Type B pancreatic cell (in vitro differentiated cells): ENCODE measurements around a stretch of chr7.

GRCh38 chr7:49774496-49774971 lies 1.1 kb downstream of the VWC2 start:
- PRO-cap: no peak

DNA sequence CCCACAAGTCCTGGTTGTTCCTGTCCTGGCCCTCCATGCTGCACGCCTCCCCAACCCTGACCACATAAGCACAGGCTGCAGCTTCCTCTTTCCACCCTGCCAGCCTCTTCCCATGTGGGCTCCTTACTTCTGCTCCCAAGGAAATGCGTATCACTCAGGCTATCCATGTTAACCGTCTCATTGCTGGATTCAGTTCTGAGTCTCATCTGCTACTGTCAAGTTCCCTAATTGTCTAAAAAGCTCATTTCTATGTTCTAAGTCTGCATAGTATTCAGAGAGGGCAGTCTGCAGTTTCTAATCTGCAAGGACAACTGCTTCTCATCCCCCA lies 87.1 kb downstream of the SPATA48 start:
- PRO-cap: no peak

GRCh38 chr7:50305373-50306118 lies 1.0 kb downstream of the IKZF1 start:
- PRO-cap: no peak

GRCh38 chr7:50312621-50313347 lies 8.3 kb downstream of the IKZF1 start:
- PRO-cap: no peak

- PRO-cap: no peak
Observed at GRCh38 chr7:50356706-50357431, 52.4 kb downstream of the IKZF1 start.

- PRO-cap: no peak
Observed at GRCh38 chr7:50366908-50367609, 62.5 kb downstream of the IKZF1 start.

- PRO-cap: no peak
Observed at GRCh38 chr7:50456415-50456791, 6.3 kb upstream of the FIGNL1 start.

- PRO-cap: no peak
Observed at GRCh38 chr7:50654748-50655277, 89.6 kb upstream of the DDC start.

- PRO-cap: no peak
Observed at GRCh38 chr7:50733419-50733994, 49.2 kb downstream of the GRB10 start.

DNA sequence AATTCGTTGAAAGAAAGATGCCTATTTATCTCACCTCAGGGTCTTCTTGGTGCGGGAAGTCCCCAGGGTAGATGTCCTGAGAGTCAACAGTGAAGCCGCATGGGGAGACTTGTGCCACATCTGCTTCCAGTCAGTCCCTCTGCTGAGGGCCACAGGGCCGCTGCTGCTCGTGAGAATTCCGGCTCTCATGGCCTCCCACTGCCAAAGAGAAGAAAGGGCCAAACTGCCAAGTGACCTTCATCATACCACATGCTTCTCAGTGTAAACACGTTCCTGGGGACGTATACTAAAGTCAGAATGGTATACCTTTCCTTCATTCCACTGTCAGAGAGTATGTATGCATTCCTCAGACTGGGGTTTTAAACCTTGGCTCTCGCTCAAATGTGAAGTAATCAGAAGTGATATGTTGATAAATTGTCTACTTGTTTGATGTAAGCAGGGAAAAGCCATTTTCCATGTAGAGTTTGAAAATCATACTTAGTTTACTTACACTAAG lies 52.8 kb upstream of the SEC61G start:
- PRO-cap: no peak

GRCh38 chr7:54967203-54967655 lies 51.6 kb upstream of the EGFR start:
- PRO-cap: no peak

- PRO-cap: no peak
Observed at GRCh38 chr7:55022340-55023077, 3.7 kb downstream of the EGFR start.

- PRO-cap: no peak
Observed at GRCh38 chr7:55026141-55026487, 7.3 kb downstream of the EGFR start.

- PRO-cap: no peak
Observed at GRCh38 chr7:55046175-55047284, 27.7 kb downstream of the EGFR start.

- PRO-cap: no peak
Observed at GRCh38 chr7:55064916-55065448, 46.2 kb downstream of the EGFR start.

DNA sequence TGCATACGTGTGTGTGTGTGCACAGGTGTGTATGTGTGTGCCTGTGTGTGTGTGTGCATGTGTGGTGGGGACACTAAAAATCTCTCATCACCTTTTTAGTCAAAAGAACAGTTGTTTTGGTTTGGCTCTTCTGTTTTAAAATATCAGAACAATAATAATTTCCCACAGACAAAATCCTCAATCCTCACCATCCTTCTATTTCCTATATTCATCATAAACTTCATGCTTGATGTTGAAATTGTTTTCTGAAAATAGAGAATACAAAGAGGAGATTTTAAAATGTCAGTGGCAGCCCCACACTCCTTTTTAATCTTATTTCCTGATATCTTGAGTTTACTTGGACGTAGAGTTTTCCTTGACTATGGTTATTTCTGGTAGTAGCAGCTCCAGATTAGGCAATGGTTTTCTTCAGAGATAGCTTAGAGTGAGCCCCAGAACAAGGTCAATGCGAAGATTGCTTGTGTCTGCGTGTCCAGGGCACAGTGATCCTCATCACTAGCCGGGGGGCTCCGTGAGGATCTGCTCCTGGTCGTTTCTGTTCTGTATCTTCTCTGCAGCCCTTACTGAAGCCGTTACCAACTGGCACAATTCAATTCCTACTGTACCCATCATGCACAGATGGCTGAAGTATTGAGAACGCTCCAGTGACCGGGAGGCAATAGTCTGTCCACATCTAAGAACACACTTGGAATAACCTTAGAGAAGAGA lies 49.4 kb downstream of the EGFR start:
- PRO-cap: no peak

DNA sequence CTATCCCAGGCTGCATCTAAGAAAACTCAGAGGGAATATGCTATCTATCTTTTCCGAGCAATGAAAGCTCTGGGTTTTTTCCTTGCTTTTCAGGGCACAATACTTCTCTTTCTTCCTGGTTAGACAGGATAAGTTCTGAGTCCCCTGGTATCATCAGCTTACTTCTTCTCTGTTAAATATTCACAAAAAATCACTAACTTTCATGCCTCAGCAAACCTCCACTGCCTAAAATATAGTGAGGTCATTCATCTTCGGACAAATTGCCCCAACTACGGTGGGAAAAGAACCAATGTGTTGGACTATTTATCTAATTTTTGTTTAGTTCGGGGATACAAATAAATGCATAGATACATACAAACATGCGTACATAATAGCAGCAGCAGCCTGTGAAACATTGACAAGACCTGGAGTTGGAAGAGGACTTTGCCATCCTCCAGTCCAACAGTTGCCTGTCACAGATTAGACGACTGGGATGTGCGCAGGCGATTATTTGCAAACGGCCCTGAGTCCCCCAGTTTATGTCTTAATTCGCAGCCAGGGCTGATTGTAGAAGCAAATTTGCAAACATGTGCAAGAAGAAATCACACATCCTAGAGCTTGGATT lies 51.5 kb downstream of the EGFR start:
- PRO-cap: no peak

DNA sequence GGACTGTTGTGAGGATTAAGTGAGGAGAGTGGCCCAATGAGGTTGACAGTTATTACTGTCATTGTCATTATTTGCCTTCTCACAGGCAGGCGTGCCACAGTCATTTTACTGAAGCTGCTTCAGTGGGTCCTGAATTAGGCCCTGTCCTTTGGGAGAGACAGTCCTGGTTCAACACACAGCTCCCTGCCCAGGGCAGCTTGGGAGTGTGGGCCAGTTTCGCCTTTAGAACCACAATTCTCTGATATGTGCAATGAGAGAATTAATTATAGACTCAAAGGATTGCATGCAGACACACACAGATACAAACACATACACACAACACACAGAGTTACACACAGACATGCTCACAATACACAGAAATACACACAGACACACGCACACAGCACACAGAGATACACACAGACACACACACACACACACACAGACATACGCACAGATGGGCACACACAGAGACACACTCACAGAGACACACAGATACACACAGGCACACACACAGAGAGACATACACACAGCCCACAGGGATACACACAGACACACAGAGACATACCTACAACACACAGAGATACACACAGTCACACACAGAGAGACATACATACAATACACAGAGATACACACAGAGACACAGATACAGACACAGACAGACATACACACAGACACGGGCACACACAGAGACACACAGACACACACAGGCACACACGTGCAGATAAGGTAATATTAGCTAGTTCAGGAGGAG lies 76.7 kb downstream of the EGFR start:
- PRO-cap: no peak

- PRO-cap: no peak
Observed at GRCh38 chr7:55128888-55129457, 110.2 kb downstream of the EGFR start.

DNA sequence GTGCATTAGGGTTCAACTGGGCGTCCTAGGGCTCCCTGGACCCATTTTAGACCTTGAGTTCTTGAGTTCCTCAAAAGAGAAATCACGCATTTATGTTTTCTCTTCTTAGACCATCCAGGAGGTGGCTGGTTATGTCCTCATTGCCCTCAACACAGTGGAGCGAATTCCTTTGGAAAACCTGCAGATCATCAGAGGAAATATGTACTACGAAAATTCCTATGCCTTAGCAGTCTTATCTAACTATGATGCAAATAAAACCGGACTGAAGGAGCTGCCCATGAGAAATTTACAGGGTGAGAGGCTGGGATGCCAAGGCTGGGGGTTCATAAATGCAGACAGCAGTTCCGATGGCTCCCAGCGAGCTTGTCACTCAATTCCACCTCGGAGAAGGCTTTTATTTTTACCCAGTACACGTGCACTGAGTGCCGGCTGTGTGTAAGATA lies 124.4 kb downstream of the EGFR start:
- PRO-cap: no peak